Skeletal muscle tissue (tissue), 7 donors: ENCODE results near the gene LANCL2.

DNA sequence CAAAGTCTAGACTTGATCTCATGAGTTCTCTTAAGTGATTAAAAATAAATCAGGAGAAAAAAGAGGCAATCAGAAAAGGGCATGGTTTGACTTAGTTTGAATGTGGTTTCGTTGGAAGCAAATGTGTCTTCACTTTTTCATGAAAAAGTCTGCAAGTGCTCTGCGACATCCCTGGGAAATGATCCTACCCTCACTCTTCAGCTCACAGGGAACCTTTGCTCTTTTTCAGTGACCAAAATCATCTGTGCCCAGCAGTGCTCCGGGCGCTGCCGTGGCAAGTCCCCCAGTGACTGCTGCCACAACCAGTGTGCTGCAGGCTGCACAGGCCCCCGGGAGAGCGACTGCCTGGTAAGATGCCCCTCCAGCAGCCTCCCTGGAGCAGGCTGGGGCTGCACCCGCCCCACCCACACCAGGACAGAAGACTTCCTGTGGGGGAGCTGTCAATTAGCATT is 133.5 kb downstream of the EGFR start:
- PRO-cap, 3 experiments: no peak in any of the 3 experiments
- RAMPAGE, long total RNA: no peak
- RRBS, 2 experiments: 87 to 89% methylated on average over 4 of the region's 8 CpGs

GRCh38 chr7:55178544-55179151 is 159.8 kb downstream of the EGFR start:
- PRO-cap, 3 experiments: no peak in any of the 3 experiments
- RAMPAGE, long total RNA: no peak
- RRBS, 2 experiments: no CpG with 5 or more reads among the region's 12 CpGs

- PRO-cap, 3 experiments: peak in 3 of 3 experiments; most common plus-strand start chr7:55366043 (in 2); most common minus-strand start chr7:55365987 (in 3)
- RAMPAGE, long total RNA: no peak
- RRBS, 2 experiments: 2% methylated on average over 21 to 26 of the region's 96 CpGs
Observed at GRCh38 chr7:55365093-55366156, at the start of gene LANCL2. Gene LANCL2, plus strand, starts transcription at chr7:55365337.

- PRO-cap, 3 experiments: peak in 2 of 3 experiments; most common plus-strand start chr7:55366358 (in 1); most common minus-strand start chr7:55366266 (in 1)
- RAMPAGE, long total RNA: no peak
- RRBS, 2 experiments: 1 to 3% methylated on average over 22 of the region's 60 CpGs
Observed at GRCh38 chr7:55366157-55366758, 1.1 kb downstream of the LANCL2 start.

DNA sequence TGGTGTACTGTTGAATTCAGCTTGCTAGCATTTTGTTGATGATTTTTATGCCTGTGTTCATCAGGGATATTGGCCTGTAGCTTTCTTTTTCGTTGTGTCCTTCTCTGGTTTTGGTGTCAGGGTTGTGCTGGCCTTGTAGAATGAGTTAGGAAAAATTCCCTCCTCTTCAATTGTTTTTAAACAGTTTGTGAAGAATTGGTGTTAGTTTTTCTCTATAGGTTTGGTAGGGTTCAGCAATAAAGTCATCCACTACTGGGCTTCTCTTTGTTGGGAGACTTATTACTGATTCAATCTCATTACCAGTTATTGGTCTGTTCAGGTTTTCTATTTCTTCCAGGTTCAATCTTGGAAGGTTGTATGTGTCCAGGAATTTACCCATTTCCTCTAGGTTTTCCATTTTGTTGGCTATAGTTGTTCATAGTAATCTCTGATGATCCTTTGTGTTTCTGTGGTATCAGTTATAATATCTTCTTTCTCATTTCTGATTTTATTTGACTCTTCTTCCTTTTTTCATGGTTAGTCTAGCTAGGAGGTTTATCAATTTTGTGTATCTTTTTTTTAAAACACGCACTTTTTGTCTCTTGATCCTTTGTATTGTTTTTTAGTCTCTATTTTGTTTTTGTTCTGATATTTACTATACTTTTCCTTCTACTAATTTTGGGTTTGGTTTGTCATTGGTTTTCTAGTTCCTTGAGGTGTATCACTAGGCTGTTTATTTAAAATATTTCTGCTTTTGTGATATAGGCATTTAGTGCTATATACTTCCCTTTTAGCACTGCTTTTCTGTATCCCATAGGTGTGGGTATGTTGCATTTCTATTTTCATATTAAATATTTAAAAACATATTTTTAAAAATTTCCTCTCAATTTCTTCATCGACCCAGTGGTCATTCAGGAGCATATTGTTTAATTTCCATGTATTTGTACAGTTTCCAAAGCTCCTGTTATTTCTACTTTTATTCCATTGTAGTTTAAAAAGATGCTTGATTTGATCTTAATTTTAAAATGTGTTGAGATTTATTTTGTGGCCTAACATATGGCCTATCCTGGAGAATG is 94.4 kb downstream of the LANCL2 start:
- PRO-cap, 3 experiments: no peak in any of the 3 experiments
- RAMPAGE, long total RNA: no peak
- RRBS, 2 experiments: no CpG with 5 or more reads among the region's 3 CpGs

GRCh38 chr7:55464645-55465531 is 99.8 kb downstream of the LANCL2 start:
- PRO-cap, 3 experiments: no peak in any of the 3 experiments
- RAMPAGE, long total RNA: no peak
- RRBS, 2 experiments: no CpG with 5 or more reads among the region's 9 CpGs

GRCh38 chr7:55488425-55488706 is 83.9 kb downstream of the VOPP1 start:
- PRO-cap, 3 experiments: no peak in any of the 3 experiments
- RAMPAGE, long total RNA: no peak
- RRBS, 2 experiments: no CpG with 5 or more reads among the region's 4 CpGs

DNA sequence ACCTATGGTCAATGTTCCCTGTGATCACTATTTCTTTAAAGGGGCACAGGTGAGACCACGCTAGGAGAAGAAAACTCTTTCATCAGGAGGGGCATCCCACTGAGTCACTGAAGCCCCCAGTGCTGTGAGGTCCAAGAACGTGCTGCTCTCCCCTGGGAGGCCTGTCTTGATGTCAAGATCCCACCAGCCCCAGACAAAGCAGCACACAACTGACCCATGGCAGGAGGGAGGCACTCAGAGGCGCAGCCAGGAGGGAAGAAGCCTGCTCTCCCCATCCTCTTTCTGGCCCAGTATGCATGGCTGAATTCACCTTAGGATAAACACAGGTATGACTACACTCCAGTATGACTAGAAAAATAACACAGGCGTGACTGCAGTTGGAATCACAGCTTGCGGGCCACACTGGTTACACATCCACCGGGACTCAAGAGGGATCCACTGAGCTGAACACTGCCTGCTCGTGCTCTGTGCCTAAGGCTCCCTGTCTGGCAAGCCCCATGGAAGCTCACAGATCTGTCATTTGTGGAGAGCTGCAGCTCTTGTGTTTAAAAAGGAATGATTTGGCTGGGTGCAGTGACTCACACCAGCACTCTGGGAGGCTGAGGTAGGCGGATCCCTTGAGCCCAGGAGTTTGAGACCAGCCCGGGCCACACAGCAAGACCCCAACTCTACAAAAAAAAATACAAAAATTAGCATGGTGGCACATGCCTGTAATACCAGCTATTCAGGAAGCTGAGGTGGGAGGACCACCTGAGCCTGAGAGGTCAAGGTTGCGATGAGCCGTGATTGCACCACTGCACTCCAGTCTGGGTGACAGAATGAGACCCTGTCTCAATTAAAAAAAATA is 26.8 kb downstream of the VOPP1 start:
- PRO-cap, 3 experiments: peak in 2 of 3 experiments; most common plus-strand start position 427 of the sequence (in 1); most common minus-strand start position 289 of the sequence (in 1)
- RAMPAGE, long total RNA: no peak
- RRBS, 2 experiments: no CpG with 5 or more reads among the region's 11 CpGs

DNA sequence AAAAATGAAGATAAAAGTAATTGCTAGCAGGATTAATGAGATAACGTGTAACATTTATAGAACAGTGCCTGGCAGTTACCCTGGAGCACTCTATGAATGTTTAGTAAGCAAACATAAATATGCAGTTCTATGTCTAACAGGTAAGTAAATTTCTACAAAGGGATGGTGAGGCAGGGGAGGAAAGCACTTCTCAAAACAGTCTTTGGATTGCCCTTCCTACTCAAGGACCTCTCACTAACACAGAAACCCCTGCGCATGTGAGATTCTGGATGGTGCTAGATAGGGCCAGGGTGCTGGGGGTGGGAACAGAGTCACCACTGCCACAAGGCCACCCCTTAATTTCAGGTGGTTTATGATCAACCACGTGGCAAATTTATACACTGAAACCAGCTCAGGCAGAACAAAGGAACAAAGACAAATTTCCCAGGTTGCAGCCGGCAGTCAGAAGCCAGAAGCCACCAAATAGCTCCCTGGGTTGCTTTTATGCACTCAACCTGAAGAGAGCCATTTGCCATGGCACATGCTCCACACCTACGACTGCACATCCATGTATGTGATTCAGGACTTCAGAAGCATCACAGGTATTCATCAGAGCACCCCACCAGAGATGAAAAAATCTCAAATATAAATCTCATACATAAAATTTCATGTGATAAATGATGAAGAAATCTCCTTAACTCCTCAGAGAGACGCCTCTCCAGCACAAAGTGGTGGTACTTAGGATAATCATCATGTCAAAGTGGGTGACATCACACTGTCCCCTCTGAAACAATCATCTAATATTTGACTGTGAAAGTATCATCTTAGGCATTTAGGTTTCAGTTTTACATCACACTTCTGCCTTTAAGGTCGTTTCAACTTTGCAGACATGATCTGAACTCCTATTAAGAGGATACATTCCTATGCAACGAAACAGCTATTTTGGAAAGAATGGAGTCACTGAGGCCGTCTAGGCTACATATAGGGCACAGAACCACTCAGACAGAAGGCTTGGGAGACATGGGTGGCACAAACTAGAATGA is 2.4 kb downstream of the VOPP1 start:
- PRO-cap, 3 experiments: no peak in any of the 3 experiments
- RAMPAGE, long total RNA: no peak
- RRBS, 2 experiments: no CpG with 5 or more reads among the region's 9 CpGs

- PRO-cap, 3 experiments: peak in 2 of 3 experiments; most common minus-strand start chr7:55689587 (in 2)
- RAMPAGE, long total RNA: no peak
- RRBS, 2 experiments: no CpG with 5 or more reads among the region's 17 CpGs
Observed at GRCh38 chr7:55689004-55689982, 117.0 kb upstream of the VOPP1 start.

GRCh38 chr7:55971034-55971540 is 6.7 kb downstream of the NIPSNAP2 start:
- PRO-cap, 3 experiments: peak in 2 of 3 experiments; most common plus-strand start chr7:55971303 (in 2); most common minus-strand start chr7:55971203 (in 1)
- RAMPAGE, long total RNA: no peak
- RRBS, 2 experiments: no CpG with 5 or more reads among the region's 9 CpGs

DNA sequence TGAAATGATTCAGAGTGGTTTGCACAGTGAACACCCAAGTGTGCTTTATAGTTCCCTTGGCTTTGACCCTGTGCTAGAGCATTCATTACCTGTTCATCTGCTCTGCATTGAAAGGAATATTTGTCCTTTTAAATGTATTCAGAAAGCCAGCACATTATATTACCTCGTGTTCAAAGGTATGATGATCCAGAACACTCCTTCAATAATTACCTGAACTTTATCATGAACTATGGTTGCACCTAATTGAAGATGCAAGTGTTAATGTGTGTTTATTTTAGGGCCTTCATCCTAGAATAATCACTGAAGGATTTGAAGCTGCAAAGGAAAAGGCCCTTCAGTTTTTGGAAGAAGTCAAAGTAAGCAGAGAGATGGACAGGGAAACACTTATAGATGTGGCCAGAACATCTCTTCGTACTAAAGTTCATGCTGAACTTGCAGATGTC is 3.8 kb downstream of the CCT6A start:
- PRO-cap, 3 experiments: no peak in any of the 3 experiments
- RAMPAGE, long total RNA: no peak
- RRBS, 2 experiments: no CpG with 5 or more reads among the region's 2 CpGs

DNA sequence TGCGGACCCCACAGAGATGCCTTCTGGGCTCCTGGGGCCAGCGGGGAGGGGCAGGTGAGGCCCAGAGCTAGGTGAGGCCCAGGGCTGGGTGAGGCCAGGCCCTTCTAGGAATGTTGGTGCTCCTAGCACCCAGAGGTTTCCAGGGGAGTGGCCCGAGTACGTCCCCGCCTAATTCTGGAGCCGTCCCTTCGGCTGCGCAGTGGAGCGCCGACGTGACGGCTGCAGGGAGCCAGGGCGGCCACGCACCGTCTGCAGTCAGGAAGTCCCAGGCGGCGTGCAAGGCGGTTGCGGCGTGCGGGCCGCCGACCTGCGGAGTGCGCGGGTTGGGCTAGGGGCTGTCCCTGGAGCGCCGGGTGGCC is 58.3 kb upstream of the NUPR2 start:
- PRO-cap, 3 experiments: no peak in any of the 3 experiments
- RAMPAGE, long total RNA: no peak
- RRBS, 2 experiments: no CpG with 5 or more reads among the region's 28 CpGs

GRCh38 chr7:56483136-56483714 is 367.0 kb upstream of the NUPR2 start:
- PRO-cap, 3 experiments: no peak in any of the 3 experiments
- RAMPAGE, long total RNA: no peak
- RRBS, 2 experiments: no CpG with 5 or more reads among the region's 26 CpGs

- PRO-cap, 3 experiments: peak in 1 of 3 experiments; most common minus-strand start chr7:57344240 (in 1)
- RAMPAGE, long total RNA: no peak
- RRBS, 2 experiments: no CpG with 5 or more reads among the region's 12 CpGs
Observed at GRCh38 chr7:57343783-57344416, 106.1 kb upstream of the ZNF716 start.

GRCh38 chr7:57821763-57822244 is 371.8 kb downstream of the ZNF716 start:
- PRO-cap, 3 experiments: no peak in any of the 3 experiments
- RAMPAGE, long total RNA: no peak
- RRBS, 2 experiments: no CpG with 5 or more reads among the region's 35 CpGs

DNA sequence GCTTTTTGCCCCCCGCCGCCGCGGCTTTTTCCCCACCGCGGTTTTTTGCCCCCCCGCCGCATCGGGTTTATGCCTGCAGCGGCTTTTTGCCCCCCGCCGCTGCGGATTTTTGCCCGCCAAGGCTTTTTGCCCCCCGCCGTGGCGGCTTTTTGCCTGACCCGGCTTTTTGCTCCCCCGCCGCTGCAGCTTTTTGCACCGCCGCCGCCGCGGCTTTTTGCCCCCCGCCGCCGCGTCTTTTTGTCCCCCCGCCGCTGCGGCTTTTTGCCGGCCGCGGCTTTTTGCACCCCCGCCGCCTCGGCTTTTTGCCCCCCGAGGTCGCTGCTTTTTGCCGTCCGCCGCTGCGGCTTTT is 3006.7 kb upstream of the ZNF722 start:
- PRO-cap, 3 experiments: no peak in any of the 3 experiments
- RAMPAGE, long total RNA: no peak
- RRBS, 2 experiments: no CpG with 5 or more reads among the region's 44 CpGs

DNA sequence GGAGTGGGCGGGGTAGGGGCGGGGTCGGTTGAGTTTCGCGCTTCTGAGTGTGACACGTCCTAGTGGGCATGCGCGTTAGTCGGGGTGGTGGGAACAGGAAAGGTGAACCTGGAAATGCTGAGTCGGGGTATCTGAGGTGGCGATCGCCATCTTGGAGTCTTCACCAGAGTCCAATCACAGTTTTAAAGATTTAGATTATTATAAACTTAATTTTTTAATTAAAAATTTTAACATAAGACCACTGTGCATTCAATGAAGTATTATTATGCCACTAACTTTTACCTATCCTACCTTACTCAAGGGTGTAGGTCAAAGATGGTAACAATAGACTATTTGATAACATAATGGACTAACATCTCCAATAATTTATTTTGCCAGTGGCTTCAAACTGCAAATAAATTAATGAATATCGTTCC is 45.8 kb downstream of the ZNF138 start:
- PRO-cap, 3 experiments: no peak in any of the 3 experiments
- RAMPAGE, long total RNA: no peak
- RRBS, 2 experiments: no CpG with 5 or more reads among the region's 13 CpGs

GRCh38 chr7:64882811-64883065 is 20.3 kb upstream of the ZNF273 start:
- PRO-cap, 3 experiments: no peak in any of the 3 experiments
- RAMPAGE, long total RNA: no peak
- RRBS, 2 experiments: no CpG with 5 or more reads among the region's 18 CpGs

DNA sequence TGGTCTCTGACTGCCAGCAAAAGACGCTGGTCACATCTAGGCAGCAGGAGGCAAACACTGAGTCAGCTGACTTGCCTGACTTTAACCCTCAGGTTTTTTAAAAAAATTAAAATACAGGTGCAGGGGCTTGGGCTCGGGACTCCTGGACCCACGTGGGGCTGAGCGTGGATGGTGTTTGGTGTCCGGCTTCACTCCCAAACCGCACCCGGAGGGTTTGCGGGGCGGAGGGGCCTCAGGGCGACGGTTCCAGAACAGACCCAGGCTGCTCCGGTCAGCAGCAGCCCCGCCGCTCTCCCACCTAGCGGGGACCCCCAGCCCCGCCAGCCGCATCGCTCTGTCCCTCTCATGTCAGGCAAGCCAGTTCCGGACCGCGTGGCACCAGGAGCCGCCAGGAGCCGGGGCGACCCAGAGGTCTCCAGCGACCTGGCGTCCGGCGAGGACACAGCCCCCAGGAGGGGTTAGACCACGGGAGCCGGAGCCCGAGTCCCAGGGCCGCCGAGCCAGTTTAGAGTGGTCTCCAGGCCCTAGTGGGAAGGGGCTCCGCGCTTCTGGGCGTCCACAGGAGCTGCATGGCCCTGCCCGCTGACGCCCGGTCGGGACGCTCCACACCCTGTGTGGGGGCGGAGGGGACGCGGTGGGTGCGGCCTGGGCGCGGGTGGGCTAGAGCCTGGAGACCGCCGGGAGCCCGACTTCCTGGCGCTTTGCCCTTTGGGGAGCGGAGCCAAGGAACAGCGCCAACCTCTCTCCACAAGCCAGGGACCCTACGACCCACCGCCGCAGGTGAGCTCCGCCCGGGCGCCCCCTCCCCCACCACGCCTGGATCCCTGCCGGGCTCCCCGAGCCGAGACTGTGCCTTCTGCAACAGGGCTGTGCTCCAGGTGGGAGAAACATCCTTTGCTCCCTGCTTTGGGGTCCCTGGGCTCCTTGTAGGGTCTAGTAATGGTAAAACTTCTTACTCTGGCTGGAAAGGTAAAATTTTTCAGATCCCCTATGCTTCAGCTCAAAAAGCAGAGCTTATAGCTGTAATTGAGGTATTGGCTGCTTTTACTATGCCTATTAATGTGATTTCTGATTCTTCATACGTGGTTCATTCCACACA is 44.4 kb downstream of the ZNF273 start:
- PRO-cap, 3 experiments: peak in 1 of 3 experiments; most common plus-strand start position 197 of the sequence (in 1)
- RAMPAGE, long total RNA: start-site peak on the plus strand centred at position 673 of the sequence, 78 bp wide, 5 and 6 reads in 2 replicates
- RRBS, 2 experiments: 3 to 4% methylated on average over 33 to 37 of the region's 64 CpGs